ENCODE measurements around a stretch of chr20.

GRCh38 chr20:22420354-22420872 lies 164.0 kb downstream of the FOXA2 start:
- PRO-cap = no peak
- RAMPAGE, long total RNA = no peak

DNA sequence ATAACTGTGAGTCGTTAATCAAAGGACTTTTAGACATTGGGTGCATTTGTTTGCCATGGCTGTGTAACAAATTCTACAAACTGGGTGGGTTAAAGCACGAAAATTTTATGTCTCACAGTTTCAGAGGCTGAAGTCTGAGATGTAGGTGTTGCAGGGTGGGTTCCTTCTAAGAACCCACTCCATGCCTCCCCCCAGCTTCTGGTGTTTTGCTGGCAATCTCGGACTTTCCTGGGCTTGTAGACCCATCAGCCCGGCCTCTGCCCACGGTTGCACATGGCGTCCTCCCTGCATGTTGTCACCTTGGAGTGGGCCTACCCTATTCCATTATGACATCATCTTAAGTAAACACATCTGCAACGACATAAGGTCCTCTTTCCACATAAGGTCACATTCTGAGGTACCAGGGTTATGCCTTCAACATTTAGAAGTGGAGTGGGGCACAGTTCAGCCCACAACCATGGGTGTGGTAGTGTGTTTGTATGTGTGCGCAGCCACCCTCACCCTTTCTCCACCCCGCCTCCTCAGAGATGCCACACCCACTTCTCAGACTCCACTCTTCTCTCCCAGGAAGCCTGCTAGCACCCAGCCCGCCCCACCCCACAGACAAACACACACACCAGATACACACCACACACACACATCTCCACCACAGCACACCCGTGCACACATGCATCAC lies 113.0 kb downstream of the FOXA2 start:
- PRO-cap = no peak
- RAMPAGE, long total RNA = no peak

- PRO-cap = no peak
- RAMPAGE, long total RNA = no peak
Measured at GRCh38 chr20:22563302-22564632, 20.6 kb downstream of the FOXA2 start.

DNA sequence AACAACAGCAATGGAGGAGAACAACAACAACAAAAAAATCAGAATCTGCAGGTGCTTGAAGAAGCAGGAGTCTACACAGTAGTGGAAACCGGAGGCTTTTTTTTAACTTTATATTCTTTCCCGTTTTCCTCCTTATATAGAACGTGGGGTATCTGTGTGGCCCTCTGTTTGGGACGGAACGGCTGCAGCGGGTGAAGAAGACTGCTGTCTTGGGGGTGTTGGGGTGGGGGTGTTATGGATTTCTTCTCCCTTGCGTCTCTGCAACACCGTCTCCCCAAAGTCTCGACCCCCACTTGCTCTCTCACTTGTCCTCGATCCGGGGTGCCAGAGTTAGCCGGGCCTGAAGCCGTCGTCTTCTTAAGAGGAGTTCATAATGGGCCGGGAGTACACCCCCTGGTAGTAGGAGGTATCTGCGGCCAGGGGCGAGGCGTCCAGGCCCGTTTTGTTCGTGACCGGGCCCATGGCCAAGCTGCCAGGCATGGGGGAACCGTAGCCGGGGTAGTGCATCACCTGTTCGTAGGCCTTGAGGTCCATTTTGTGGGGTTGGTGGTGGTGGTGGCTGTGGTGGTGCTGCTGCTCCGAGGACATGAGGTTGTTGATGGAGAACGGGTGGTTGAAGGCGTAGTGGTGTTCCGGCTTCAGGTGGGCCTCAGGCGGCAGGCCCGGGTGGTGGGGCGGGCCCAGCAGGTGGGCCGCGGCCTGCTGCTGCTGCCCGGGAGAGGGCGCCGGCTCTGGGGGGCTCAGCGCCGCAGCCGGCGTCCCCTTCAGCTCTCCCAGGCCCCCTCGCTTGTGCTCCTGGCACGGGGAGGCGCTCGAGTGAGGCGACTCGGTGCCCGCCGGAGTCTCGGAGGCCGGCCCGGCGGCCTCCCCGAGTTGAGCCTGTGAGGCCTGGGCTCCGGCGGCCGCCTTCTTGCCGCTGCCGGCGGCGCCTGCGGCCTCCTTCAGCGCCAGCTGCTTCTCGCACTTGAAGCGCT lies 2.6 kb downstream of the FOXA2 start:
- PRO-cap = no peak
- RAMPAGE, long total RNA = no peak

GRCh38 chr20:22684478-22685160 lies 100.2 kb upstream of the FOXA2 start:
- PRO-cap = no peak
- RAMPAGE, long total RNA = no peak

GRCh38 chr20:22691614-22692129 lies 107.3 kb upstream of the FOXA2 start:
- PRO-cap = no peak
- RAMPAGE, long total RNA = no peak

DNA sequence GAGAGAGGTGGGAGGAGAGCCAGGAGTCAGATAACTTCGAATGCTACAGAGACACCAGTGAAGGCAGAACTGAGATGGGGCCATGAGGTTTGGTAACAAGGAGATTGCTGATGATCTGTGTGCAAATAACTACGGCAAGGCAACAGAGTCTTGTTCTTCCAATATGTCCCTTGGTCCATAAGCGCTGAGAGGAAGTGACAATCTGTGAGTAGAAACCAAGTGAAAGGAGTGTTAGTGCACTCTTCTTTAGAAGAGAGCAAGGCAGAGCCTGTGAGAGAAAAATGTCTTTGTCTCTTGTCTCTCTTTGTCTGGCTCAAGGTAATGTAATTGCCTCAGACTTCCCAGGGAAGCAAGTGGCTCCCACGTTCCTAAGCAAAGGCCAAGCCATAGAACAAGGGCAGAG lies 211.3 kb upstream of the FOXA2 start:
- PRO-cap = no peak
- RAMPAGE, long total RNA = no peak

DNA sequence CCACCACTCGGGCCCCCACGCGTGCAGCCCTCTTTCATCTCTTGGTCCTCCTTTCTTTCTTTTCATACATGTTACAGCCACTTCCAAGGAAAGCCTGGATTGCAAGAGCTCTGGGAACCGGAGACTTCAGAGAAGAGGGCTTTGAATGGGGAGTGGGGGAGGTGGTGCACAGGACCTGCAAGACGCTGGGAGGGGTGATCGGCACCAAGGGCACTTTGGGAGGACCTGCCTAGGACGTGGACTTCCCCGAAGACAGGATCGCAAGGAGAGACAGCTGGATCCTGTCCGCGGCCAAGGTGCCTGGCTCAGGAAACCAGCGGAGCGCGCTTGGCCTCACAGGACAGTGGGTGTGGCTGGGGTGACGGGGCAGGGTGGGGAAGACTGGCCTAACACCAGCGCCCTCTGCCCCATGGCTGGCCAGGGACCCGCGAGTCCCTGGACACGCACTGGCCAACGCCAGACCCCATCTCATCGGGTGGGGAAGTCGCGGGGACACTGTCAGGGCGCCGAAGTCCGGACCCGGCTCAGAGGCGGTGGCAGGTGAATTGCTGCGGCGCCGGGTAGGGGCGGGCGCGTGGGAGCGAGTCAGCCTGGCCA lies 567 bp upstream of the THBD start:
- PRO-cap = bidirectional peak, plus-strand start at position 361 of the sequence, minus-strand start at position 302 of the sequence
- RAMPAGE, long total RNA = no peak

- PRO-cap = no peak
- RAMPAGE, long total RNA = no peak
Measured at GRCh38 chr20:23139474-23139717, 53.3 kb upstream of the CD93 start.

- PRO-cap = unidirectional peak, plus-strand start at chr20:23145282; bidirectional peak, plus-strand start at chr20:23145432, minus-strand start at chr20:23145451
- RAMPAGE, long total RNA = no peak
Measured at GRCh38 chr20:23145050-23145958, 59.2 kb upstream of the CD93 start.

- PRO-cap = no peak
- RAMPAGE, long total RNA = no peak
Measured at GRCh38 chr20:23154991-23155668, 69.0 kb upstream of the CD93 start.

DNA sequence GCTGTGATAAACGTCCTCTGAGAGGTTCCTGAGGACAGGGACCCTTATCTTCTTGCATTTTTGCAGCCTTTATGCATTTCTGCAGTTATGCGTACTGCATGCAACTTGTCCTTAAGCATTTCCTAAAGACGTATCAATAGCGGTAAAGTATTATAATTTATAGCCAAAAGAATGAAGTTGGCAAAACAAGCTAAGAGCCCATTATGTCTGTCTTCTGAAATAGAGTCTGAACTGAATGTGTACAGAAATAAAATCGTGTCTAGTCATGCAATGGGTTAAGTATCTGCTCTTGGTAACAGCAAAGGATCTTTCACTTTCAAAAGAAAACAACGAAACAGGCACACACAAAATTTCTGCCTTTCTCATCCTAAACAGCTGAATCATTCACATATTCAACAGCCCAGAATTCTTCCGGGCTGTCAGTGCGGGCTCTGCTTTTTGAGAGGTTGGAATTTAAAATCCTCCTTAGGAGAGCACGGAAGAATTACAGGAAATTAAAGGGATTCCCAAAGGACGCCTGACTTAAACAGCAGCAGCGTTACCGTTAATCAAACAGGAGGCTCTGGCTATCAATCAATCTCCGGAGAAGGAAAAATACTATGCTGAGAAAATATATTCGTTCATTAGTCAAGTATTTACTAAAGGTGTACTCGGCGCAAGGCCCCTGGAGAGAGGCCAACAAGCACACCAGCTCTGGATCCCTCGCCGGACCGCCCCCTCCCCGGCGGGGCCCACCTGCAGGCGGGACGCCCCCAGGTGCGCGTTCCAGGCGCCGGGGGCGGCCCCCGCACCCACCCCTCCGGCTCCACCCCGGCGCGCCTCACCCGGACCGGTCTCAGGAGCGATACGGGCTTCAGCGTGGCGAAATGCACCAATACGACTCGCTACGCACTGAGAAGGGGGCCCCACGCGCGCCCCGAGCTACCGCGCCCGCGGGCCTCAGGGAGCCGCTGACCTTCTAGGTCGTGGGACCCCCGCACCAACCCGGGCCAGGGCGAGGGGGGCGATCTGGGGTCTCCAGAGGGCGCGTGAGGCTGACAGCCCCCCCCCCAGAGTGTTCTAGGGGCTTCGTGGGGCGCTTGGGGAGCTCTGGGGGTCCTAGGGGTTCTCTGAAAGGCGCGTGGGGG lies 1.2 kb downstream of the NAPB start:
- PRO-cap = unidirectional peak, plus-strand start at position 403 of the sequence; bidirectional peak, plus-strand start at position 849 of the sequence, minus-strand start at position 837 of the sequence
- RAMPAGE, long total RNA = no peak

DNA sequence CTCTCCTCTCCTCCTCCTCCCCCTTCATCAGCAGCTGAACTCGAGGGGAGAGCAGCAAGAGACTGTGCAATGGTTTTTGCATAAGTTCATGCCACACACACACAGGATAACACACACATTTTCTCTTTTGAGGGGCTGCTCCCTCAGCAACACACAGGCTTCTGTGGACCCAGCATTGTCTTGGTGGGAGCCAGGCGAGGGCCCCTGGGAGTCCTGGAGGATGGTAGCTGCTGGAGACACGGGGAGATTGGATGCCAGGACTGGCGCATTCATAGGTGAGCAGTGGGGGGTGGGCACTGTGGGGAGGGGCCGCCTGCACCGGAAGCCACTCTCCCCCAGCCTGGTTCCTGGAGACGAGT lies 233 bp upstream of the CST11 start:
- PRO-cap = no peak
- RAMPAGE, long total RNA = no peak

DNA sequence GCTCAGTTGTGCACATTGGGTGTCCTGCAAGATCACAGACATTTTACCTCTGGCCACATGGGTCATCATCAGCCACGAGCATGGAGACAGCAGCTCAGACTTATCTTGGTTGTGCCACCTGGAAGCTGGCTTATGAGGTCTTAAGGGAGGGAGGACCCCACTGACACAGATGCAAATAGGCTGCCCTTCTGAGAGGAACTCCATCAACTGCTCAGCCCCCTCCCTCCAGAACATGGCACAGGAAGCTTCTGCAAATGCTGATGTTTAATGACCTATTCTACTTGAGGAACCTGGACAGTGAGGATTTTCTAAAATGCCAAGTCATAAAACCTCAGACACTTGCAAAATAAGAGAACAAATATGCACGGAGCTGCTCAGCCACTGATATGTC lies 3.6 kb downstream of the CST9 start:
- PRO-cap = no peak
- RAMPAGE, long total RNA = no peak

DNA sequence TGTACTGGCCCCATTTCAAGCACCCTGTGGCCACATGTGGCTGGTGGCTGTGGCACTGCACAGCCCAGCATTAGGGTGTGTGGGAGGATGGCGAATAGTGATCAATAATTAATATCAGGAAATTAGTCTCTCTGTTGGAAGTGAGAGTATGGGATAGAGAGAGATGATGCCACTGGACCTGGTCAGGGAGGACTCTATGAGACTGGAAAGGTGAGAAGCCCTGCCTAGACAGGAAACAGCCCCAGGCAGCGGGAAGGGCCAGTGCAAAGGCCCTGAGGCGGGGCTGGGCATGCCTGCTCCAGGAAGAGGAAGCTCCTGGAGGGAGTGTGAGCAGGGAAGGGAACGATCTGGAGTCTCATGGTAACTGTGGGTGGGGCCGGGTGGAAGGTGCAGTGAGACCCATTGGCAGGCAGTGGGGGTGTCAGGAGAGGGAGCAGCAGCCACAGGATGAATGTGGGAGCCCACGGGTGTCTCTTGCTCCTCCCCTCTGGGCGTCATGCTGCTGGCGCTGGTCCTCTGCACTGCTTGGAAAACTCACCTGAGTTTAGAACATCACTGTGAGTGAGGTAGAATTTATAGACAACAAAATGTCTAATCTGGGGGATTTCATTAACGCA lies 1.8 kb upstream of the CST3 start:
- PRO-cap = no peak
- RAMPAGE, long total RNA = no peak

GRCh38 chr20:23655711-23656529 lies 18.2 kb upstream of the CST3 start:
- PRO-cap = unidirectional peak, minus-strand start at chr20:23656234
- RAMPAGE, long total RNA = no peak

DNA sequence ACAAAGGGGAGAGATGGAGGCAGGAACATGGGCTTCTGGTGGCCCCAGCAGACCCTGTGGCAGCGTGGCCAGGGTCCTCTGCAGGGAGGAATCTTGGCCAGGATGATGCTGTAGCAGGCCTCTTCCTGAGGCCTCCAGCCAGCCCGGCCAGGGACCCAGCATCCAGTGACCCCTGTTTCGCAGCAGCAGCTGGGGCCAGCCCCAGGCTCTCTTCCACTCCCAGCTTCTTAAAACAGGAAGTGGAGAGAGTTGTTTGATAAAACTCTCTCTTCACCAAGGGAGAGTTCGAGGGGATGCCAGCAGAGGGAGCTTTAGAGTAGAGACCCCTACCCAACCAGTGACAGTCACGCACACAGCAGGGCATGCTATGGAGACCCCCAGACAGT lies 10.1 kb downstream of the GGTLC1 start:
- PRO-cap = no peak
- RAMPAGE, long total RNA = no peak

DNA sequence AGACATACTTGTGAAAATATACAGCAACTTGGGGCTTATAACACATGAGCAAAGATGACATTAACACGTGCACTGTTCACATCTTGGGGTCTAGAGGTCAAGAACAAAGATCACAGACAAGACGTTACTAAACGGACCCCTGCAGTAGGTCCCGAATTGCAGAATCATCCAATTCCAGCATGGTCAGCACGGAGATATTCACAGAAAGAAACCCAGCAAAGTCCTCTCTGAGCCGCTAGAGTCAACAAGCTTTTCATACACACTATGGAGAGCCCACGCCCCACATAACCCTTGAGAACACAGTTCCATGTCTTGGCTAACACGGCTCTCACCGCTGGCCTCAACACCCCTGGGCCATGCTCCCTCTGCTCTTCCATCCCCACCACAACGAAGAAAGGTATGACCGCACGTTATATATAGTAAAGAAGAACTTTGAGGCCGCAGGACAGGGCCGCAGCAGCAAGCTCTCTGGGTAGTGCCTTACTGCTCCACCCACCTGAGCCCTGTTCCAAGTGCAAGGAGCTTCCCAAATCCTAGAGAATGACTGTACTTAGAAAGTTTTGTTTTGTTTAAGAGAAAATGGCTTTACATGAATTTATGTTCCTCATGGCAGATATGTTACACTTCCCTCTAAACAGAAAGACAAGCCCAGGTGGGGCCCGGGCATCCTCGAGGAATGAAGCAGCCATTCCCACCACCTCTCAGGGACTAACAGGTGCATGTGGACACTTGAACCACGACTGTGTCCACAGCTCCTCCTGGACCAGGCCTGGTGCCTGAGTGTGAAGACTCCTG lies 14.1 kb downstream of the CST7 start:
- PRO-cap = no peak
- RAMPAGE, long total RNA = no peak

- PRO-cap = no peak
- RAMPAGE, long total RNA = no peak
Measured at GRCh38 chr20:24983733-24984557, 8.6 kb downstream of the APMAP start.

GRCh38 chr20:24987798-24988436 lies 4.6 kb downstream of the APMAP start:
- PRO-cap = no peak
- RAMPAGE, long total RNA = no peak

Data from vagina (tissue), 1 donor.